Vermiform appendix (tissue), 1 donor: ENCODE results near the genes HOXC11, HOXC6, LACRT, DCD and TESPA1.

- PRO-cap, result no peak
These were observed 19.2 kb upstream of the CALCOCO1 start for GRCh38 chr12:53746445-53746931.

DNA sequence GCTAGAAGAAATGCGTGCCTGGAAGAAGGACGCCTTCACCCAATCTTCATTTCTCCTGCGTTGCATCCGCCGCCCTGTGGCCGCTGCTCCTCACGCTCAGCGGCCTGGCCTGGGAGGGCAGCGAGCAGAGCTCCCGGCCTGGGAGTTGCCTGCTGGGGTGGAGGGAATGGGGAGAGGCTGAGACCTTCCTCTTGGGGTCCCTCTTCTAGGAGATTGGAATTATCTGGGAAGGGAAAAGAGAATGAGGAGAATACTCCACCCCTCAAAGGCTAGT is 2.4 kb upstream of the HOXC12 start:
- PRO-cap, result no peak

DNA sequence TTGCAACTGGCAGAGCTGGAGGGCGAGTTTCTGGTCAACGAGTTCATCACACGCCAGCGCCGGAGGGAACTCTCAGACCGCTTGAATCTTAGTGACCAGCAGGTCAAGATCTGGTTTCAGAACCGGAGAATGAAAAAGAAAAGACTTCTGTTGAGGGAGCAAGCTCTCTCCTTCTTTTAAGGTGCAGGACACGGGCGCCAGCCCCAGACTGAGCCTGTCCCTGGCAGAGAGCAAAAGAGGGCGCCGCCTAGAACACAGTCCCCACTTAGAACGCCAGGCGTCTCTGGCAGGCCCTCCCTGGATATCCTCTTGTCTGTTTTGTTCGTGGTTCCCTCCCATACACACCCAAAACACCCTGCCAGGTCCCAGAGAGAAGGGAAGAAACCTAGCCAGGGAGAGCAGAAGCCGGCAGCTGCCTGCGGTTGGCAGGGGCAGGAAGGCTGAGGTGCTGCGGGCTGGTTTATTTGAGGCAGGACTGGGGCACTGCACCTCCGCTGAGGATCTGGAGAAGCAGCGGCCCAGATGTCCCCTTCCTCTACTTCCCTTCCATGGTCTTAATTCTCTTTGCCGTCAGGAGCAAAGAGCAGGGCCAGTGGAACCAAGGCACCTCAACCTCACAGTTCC is 1.8 kb downstream of the HOXC12 start:
- PRO-cap, result no peak

DNA sequence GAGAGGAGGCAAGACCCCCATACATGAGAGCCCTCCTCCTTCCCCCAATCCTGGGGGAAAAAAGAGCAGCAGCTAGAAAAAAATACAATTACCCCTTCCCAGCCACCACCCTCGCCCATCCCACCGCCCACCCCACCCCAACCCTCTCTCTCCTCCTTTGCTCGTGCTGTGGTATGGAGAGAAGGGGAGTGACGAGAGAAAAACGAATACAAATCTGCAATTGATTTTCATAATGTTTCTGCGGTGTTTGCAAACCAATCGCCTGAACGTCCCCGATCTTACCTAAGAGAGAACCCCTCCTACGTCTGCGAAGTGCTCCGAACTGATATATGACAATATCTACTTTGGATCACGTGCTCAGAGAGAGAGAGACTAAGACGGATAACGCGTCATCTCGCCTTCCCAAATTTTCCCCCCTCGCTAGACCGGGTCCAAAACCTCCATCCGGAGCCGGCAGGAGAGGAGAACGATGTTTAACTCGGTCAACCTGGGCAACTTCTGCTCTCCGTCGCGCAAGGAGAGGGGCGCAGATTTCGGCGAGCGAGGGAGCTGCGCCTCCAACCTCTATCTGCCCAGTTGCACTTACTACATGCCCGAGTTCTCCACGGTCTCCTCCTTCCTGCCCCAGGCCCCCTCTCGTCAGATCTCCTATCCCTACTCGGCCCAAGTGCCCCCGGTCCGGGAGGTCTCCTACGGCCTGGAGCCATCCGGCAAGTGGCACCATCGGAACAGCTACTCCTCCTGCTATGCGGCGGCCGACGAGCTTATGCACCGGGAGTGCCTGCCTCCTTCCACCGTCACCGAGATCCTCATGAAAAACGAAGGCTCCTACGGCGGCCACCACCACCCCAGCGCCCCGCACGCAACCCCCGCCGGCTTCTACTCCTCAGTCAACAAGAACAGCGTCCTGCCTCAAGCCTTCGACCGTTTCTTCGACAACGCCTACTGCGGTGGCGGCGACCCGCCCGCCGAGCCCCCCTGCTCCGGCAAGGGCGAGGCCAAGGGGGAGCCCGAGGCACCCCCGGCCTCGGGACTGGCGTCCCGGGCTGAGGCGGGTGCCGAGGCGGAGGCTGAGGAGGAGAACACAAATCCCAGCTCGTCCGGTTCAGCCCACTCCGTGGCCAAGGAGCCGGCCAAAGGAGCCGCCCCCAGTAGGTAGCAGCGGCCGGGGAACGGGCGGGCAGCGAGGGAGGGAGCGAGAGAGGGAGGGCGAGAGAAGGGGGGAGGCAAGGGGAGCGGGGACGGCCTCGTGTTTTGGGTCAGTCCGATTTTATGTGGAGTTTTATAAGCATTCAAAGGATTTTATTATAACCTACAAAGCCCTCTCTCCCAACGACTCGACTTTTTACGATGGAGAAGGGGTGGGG is at the start of gene HOXC11:
Gene HOXC11 (plus strand): TSS at position 354 of the 1,367 bp plus-strand sequence.
- PRO-cap, result no peak

DNA sequence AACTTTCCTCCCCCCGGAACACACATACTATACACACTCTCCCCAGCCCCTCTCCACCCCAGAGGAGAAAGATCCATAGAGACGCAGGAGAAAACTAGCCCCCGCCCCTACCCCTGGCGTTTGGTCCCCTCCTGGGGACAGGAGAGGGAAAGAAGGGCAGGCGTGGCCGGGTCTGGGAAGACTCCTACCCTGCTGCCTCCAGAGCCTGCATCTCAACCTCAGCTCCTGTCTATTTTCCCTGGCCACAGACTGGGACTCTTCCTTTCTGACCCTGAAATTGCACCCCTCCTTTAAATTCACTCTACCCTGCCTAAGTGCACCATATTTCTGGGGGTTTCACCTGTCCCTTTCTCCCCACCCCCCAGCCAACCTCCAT is 1.6 kb upstream of the HOXC9 start:
- PRO-cap, result no peak

DNA sequence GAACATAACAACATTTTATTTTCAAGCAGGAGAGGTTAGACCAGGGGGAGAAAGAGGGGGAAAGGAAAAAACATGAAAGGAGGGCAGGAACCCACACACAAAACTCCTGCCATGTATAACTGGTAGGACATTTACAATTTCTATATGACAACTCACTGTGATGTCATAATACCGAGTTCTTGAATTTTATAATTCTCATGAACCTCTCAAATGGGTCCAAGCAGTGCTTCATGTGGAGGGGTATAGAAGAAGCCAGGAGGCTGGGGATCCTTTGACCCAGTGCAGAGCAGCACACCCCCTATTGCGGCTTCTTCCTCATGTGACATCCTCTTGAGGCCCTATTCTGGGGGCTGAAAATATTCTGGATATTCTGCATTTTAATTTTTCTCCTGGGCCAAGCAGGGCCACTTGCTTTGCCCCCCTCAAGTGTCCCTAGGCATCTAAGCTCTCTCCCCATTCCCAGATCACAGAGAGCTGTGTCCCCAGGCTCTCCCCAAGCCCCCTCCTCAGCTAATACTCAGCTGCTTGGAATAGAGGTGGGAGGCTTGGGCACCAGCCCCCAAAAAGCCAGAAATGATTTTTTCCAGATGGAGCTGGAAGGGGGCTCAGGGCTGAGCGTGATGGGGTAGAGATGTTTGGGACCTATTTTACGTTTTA is 5.5 kb upstream of the HOXC6 start:
- PRO-cap, result no peak

GRCh38 chr12:54028082-54028927 is at the start of gene HOXC6:
HOXC6 (plus strand) TSS chr12:54028440.
- PRO-cap, result no peak

- PRO-cap, result no peak
These were observed 6.1 kb downstream of the HOXC5 start for GRCh38 chr12:54038743-54039462.

DNA sequence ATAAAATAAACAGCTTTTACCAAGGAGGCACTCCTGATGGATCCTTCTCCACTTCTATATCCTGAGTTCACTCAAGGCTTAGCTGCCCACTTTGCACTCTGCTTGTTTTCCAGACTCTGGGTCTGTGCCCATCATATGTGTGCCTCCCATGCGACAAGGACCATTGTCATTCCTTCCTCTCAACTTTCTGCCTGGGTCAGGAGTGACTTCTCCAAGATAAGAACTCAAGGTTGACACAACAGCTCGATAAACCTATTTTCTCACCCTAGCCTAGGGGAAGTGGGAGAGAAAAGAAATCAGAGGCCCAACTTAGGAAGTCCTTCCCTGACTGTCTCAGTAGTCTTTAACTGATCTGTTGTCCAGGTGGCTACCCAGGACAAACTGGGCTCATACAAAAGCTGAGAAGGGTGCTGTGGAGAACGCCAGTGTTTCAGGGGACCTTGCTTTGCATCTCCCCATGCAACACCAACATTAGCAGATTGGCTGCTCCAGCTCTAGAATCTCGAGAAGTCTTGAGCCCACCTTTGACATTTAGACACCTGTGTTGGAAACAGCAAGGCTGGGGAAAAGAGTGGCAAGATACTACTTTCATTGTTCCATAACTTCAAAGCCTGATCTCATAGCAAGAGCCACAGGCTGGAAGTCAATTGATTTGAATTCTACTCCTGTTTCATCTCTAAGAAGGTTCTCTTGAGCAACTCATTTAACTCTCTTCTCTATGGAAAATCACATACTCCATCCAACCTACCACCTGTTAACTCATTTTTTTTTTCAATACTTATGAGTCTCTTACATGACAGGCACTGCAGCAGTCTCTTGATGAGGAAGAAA is 1.5 kb downstream of the SMUG1 start:
- PRO-cap, result no peak

- PRO-cap, result no peak
These were observed 1.4 kb downstream of the HNRNPA1 start for GRCh38 chr12:54281626-54282624.

DNA sequence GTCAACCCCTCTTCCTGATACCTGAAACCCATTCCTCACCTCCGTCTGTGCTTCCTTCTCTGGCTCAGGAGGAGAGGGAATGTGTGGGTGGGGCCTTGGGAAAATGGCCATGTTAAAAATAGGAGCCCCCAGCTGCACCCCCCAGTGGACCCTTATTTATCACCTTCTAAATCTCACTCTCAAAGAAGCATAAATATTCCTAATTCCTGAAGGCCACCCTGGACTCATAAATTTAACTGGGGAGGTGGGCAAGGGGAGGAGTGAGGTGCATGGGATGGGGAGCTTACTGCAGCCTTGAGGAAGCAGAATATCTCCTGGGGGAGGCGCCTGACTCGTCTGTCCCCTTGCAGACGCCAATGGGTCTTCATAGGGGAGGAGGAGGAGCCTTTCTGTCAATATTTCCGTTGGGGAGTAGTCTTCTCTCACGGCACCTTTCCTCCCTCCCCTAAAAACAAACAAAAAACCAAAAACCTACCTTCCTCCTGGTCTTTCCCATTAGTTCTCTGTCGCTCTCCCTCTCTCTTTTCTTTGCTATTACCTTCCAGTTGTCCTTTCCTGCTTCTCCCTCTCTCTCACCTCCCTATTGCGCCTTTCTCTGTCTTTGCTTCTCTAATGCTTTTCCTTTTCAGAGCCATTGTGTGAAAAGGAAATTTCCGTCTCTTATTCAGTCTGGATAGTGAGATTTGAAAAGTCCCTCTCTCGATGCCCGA is 6.2 kb downstream of the GPR84 start:
- PRO-cap, result unidirectional peak, plus-strand start at position 486 of the sequence

- PRO-cap, result bidirectional peak, plus-strand start at chr12:54369044, minus-strand start at chr12:54368790
These were observed 4.3 kb upstream of the GPR84 start for GRCh38 chr12:54368331-54369224.

DNA sequence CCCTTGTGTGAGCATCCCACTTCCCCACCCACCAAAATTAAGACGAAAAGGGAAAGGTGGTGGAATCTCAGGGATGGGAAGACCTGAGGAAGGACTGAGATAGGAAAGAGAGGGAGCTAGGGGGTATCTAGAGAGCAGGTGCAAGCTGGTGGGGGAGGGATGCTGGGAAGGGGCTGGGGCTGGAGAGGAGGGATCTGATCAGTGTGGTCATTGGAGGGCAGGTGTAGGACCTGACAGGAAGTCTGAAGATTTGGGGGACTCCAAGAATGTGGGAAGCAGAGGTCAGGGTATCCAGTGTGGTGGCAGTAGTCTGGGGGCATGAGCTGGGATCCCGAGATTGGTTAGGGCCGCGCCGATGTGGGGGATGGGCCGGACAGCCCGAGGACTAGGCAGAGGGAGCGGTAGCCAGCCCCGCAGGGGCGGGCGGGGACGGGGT is 5.9 kb downstream of the ZNF385A start:
- PRO-cap, result no peak

DNA sequence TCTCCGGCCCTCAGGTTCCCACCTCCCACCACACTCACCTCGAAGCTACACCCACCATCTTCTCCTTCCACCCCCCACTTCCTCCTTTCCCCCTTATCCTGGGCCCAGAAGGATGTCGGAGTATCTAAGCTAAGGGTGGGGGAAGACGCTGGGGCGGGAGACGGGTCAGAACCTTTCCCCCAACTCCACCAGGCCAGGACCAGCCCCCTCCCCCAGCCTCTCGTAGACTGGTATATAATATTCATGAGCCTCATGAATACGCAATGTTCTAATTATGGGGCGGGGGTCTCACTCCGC is 6.1 kb upstream of the ZNF385A start:
- PRO-cap, result no peak

DNA sequence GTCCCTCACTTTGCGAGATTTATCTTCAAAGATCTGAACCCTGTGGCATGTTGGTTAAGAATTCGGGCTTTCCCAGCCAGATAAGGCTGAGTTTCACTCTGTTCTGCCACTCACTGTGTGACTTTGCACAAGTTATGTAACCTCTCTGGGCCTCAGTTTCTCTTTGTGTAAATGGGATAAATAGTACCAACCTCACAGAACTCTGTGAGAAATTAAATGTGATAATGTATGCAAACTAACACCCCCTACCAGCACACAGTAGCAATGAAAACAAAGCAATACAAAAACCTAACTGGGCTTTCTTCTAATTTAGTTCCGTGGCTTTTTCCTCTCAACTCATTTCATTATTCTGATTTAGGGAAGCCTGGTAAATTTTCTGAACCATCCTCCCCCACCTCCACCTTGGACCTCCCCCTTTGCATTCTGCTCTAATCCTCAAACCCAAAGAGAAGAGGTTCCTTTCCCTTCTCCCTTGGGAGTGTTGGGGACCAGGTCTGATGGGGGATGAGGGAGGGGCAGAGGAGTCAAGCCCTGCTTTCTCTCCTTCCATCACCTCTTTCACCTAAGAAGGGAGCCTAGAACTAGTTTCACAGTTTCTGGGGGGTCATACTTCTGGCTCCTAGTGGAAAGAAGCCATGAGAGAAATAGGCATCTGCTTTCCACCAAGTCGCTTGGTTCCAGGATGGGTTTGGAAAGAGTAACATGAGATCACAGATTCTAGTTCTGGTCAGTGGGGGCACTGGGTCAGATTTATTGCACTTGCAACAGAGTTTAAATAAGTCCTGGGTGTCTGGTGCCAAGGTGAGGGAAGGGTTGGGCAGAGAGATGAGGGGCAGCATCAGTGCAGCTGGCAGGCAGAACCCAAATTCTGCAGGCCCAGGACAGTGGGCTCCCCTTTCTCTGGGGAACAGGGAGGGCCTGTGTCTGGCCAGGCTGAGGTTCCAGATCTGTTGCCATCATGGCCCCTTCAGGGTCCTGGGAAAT is 10.3 kb upstream of the ZNF385A start:
- PRO-cap, result no peak

DNA sequence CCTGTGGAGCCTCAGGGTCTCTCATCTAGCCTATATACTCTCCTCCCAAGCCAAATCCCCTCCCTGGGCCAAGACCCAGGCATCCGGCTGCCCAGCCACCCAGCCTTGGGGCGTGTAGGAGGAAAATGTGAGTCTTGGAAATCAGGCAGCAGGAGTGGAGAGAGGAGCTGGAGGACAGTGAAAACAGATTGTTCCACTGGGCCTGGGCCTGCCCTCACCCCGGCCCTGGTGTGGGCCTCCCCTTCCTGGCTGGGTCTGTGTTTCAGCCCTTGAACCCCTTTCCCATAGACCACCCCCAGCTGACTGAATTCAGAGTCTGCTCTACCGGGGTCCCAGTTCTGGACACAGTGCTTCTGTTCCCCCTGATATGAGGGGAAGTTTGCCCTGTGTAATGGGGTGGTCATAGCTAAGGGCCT is 6.7 kb downstream of the ITGA5 start:
- PRO-cap, result no peak

GRCh38 chr12:54527157-54527699 is 22.2 kb upstream of the PDE1B start:
- PRO-cap, result no peak

GRCh38 chr12:54634708-54635217 is at the start of gene LACRT:
LACRT (minus strand) TSS chr12:54634895.
- PRO-cap, result no peak

GRCh38 chr12:54648247-54648446 is at the start of gene DCD:
DCD (minus strand) TSS chr12:54648365.
- PRO-cap, result no peak

GRCh38 chr12:54984495-54985729 is at the start of gene TESPA1:
TESPA1 (minus strand) TSS chr12:54984762.
- PRO-cap, result bidirectional peak, plus-strand start at chr12:54984843, minus-strand start at chr12:54984759; bidirectional peak, plus-strand start at chr12:54985116, minus-strand start at chr12:54985152